Vagina (tissue), 1 donor: ENCODE data around the genes SELENOI, CIB4, AGBL5, KHK and ABHD1.

- PRO-cap: no peak
- RAMPAGE, long total RNA: no peak
Measured at GRCh38 chr2:25809588-25810036, 68.7 kb downstream of the ASXL2 start.

GRCh38 chr2:25816237-25816835 is 62.0 kb downstream of the ASXL2 start:
- PRO-cap: no peak
- RAMPAGE, long total RNA: no peak

- PRO-cap: no peak
- RAMPAGE, long total RNA: no peak
Measured at GRCh38 chr2:26034775-26035209, 908 bp downstream of the RAB10 start.

- PRO-cap: no peak
- RAMPAGE, long total RNA: no peak
Measured at GRCh38 chr2:26088961-26089409, 55.1 kb downstream of the RAB10 start.

DNA sequence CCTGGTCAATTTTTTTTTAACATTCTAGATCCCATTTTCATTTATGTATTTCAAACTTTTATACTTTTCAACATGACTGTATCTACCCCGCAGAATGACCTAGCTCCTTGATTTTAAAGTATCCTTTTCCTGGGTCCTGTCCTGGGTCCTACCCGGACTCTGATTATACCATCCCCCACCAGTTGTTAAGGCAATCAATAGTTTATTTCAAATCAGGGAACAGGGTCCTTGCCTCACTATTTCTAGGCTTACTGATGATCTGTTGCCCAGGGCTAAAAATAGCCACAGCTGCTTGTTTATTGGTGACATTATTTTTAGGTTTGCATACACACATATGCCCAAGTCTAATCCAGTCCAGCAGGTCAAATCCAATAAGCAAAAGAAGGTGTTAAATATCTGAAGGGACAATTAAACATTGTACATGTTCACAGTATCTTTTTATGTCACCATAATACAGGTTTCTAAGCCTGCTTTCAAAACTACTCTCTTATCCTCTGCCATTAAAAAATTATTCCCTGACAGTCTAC is 66.0 kb downstream of the RAB10 start:
- PRO-cap: no peak
- RAMPAGE, long total RNA: no peak

DNA sequence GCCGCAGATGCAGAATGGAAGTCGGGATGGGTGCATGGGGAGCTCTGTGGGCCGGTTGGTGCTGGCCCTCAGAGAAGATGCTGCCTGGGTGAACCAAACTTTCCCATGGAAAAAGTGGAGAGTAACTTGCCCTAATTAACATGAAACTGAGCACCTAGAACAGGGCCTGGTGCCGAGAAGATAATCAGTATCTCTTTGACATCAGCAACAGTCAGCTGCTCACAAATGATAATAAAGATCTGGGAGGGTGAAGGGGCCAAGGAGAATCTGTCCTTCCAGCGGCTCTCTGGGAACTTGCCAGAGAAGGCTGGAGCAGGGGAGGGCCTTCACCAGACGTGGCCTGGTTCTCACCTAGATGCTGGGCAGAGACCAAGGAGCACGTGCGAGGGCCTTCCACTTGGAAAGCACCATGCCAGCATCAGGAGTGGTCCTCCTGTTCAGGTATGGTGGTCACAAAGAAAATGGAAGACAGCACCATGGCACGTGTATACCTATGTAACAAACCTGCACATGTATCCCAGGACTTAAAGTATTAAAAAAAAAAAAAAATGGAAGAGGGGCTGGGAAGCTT is 18.9 kb downstream of the GAREM2 start:
- PRO-cap: no peak
- RAMPAGE, long total RNA: no peak

GRCh38 chr2:26298103-26298834 is 47.7 kb upstream of the SELENOI start:
- PRO-cap: no peak
- RAMPAGE, long total RNA: no peak

DNA sequence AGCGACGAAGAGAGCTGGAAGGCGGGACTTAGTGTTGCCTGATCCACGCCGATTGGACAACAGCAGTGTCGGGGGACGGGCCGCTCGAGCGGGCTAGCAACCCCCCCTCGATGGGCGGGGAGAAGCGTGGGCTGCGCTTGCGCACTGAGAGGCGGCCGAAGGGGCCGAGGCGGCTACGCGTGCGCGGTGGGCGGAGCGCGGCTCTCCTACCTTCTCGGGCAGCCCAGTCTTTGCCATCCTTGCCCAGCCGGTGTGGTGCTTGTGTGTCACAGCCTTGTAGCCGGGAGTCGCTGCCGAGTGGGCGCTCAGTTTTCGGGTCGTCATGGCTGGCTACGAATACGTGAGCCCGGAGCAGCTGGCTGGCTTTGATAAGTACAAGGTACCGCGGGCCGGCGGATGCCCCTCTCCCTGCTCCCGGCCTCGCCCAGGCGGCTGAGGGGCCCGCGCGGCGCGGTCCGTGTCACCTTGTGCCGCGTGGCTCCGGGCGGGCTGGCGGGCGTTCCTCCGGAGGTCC is at the start of gene SELENOI:
Gene SELENOI, plus strand, starts transcription at position 233 of the 514 bp plus-strand sequence.
- PRO-cap: bidirectional peak, plus-strand start at position 158 of the sequence, minus-strand start outside the sequence
- RAMPAGE, long total RNA: start-site peak on the plus strand centred at position 214 of the sequence, 57 bp wide, 242 reads

GRCh38 chr2:26605751-26606738 is 35.1 kb downstream of the CIB4 start:
- PRO-cap: unidirectional peak, plus-strand start at chr2:26606128
- RAMPAGE, long total RNA: no peak

DNA sequence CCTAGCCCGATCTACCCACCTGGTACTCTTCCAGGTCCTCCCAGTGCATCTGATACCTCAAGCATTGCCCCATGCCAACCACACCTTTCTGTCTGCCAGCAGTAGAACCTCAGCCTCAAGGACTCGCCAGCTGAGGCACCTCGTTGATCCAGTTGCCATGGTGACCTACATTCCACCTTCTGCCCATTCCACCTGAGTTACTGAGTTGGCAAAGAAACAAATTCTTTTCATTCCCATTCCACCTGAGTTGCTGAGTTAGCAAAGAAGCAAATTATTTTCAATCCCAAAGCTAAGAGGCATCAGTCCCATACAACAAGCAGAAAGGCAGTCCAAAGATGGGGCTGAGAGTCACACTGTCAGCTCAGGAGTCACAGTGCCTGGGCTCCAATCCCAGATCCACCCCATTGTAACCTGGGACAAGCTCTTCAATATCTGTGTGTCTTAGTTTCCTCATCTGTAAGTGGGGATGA is at the start of gene CIB4:
Gene CIB4, minus strand, starts transcription at position 125 of the 470 bp plus-strand sequence.
- PRO-cap: no peak
- RAMPAGE, long total RNA: no peak

GRCh38 chr2:26706784-26707546 is 14.4 kb downstream of the KCNK3 start:
- PRO-cap: bidirectional peak, plus-strand start at chr2:26707330, minus-strand start at chr2:26707277
- RAMPAGE, long total RNA: no peak

DNA sequence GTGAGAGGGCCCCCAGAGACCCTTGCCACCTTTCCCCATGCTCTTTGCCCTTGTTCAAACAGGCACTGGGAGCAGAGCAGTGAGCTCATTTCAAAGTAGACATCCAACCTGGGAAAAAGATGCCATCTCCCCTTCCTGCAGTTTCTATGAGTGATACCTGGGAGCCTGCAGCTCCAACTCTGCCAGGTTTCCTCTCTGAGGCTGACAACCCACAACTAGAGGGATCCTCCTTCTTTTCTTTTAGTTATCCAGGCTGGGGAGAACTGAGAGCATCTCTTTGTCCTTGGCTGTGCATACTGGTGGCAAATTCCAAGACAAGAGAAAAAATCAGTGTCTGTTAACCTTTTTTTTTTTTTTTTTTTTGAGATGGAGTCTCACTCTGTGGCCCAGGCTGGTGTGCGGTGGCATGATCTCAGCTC is 27.6 kb upstream of the SLC35F6 start:
- PRO-cap: no peak
- RAMPAGE, long total RNA: no peak

GRCh38 chr2:26979672-26980227 is 9.3 kb downstream of the MAPRE3 start:
- PRO-cap: no peak
- RAMPAGE, long total RNA: no peak

- PRO-cap: no peak
- RAMPAGE, long total RNA: no peak
Measured at GRCh38 chr2:27021431-27022171, 11.2 kb upstream of the TMEM214 start.

DNA sequence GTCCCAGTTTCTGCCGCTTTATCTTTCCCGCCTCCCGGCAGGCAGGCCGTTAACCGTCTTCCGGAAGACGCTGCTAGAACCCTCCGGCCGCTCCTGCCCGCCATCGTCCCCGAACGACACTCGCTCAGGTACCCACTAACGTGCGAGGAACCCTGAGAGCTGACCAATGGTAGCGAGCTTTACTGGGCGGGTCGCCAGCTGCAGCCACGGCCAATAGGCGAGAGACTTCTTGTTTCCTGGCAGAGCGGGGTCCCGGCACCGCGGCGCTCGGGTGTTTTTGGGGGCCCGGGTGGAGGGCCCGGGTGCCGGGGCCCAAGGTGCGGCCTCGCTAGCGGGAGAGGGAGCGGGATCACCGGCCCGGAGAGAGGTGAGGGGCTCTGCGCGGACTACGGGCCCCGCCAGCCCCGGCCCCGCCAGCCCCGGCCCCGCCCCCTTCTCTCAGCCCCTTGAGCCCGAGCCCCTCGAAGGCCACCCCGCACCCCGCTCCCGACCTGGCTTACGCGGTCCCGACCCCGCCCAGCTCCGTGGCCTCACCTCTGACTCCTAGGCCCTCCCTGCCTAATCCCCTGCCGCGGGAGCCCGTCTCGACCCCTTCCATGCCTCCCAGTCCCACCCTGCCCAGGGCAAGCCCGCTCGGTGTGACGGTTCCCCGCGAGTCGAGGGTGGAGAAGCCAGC is at the start of gene AGBL5:
Gene AGBL5, plus strand, starts transcription at position 242 of the 676 bp plus-strand sequence.
- PRO-cap: bidirectional peak, plus-strand start at position 242 of the sequence, minus-strand start at position 122 of the sequence
- RAMPAGE, long total RNA: no peak

GRCh38 chr2:27069571-27069959 is 1.9 kb downstream of the OST4 start:
- PRO-cap: no peak
- RAMPAGE, long total RNA: no peak

DNA sequence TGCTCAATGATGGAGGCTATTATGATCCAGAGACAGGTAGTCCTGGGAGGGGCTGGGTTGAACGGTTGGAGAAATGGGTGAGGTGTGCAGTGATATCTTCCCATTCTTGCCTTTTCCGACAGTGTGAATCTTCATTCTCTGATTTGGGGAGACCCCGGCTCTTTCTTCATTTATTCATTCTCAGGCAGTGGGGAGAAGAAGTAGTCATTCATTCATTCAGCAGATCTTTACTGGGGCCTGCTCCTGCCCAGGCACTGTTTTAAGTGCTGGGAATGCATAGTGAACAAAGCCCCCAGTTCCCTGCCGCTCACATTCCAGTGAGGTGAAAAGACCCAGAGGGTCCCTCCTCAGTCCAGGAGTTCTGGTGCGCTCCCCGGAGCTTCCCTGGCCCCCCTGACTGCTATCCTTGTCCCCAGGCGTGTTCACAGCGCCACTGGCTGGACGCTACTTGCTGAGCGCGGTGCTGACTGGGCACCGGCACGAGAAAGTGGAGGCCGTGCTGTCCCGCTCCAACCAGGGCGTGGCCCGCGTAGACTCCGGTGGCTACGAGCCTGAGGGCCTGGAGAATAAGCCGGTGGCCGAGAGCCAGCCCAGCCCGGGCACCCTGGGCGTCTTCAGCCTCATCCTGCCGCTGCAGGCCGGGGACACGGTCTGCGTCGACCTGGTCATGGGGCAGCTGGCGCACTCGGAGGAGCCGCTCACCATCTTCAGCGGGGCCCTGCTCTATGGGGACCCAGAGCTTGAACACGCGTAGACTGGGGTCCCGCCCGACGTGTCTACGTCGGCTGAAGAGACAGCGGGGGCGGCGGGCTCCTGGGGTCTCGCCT is 1.1 kb upstream of the KHK start:
- PRO-cap: unidirectional peak, plus-strand start at position 451 of the sequence; unidirectional peak, plus-strand start at position 563 of the sequence
- RAMPAGE, long total RNA: no peak

DNA sequence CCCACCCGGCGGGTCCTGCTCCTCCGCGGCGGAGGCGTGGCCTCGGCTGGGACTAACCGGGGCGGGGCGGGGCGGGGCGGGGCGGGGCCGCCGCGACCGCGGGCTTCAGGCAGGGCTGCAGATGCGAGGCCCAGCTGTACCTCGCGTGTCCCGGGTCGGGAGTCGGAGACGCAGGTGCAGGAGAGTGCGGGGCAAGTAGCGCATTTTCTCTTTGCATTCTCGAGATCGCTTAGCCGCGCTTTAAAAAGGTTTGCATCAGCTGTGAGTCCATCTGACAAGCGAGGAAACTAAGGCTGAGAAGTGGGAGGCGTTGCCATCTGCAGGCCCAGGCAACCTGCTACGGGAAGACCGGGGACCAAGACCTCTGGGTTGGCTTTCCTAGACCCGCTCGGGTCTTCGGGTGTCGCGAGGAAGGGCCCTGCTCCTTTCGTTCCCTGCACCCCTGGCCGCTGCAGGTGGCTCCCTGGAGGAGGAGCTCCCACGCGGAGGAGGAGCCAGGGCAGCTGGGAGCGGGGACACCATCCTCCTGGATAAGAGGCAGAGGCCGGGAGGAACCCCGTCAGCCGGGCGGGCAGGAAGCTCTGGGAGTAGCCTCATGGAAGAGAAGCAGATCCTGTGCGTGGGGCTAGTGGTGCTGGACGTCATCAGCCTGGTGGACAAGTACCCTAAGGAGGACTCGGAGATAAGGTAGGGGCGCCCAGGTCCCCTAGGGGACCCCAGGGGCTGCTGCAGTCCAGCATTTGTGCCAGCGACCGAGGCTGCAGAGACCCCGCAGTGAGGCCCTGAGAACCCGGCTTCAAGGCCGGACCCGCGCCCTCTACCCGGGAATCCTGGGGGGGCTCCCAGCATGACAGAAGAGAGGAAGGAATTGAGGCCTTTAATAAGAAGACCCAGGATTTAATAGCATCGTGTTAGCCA is at the start of gene KHK:
Gene KHK, plus strand, starts transcription at position 108 of the 918 bp plus-strand sequence.
- PRO-cap: bidirectional peak, plus-strand start at position 95 of the sequence, minus-strand start outside the sequence; bidirectional peak, plus-strand start at position 562 of the sequence, minus-strand start at position 442 of the sequence
- RAMPAGE, long total RNA: start-site peak on the plus strand centred at position 92 of the sequence, 34 bp wide, 15 reads

- PRO-cap: no peak
- RAMPAGE, long total RNA: no peak
Measured at GRCh38 chr2:27110920-27111554, 7.9 kb downstream of the CGREF1 start.

DNA sequence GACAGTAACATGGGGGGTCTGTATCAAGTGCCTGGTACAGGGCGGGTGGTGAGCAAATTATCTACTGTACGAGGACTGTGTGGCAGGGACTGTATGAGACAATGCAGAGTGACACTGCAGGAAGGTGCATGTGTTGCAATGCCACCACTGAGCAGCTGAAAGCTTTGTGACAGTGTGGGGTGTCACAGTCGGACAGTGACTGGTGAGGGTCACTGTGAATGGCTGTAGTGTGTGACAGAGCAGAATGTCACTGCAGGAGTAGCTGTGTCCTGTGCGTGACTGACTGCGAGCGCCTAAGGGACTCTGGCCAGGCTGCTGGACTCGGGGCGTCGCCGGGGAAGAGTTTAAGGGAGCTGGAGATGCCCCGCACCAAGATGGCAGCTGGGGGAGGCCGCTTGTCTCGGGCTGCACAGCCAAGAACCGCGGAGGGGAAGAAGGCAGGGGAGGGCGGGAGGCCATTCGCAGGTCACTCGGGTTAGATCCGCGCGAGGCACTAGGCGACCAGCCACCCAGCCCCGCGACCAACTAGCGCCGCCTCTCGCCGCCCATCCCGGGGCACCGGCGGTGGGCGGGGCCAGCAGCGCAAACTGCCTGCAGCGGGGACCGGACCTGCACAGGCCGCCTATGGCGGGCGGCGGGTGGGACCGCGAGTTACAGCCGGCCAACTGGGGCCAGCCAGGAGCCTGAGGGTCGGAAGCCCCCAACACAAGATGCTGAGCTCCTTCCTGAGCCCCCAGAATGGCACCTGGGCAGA is at the start of gene ABHD1:
Gene ABHD1, plus strand, starts transcription at position 577 of the 754 bp plus-strand sequence.
- PRO-cap: bidirectional peak, plus-strand start at position 614 of the sequence, minus-strand start at position 527 of the sequence
- RAMPAGE, long total RNA: no peak